Type B pancreatic cell (in vitro differentiated cells): Measurements from ENCODE around the gene ATP9A.

- PRO-cap = no peak
These were observed 14.0 kb downstream of the NFATC2 start for GRCh38 chr20:51528508-51529025.

GRCh38 chr20:51540920-51541927, 1.3 kb downstream of the NFATC2 start:
- PRO-cap = bidirectional peak, plus-strand start at chr20:51541551, minus-strand start at chr20:51541259

- PRO-cap = no peak
These were observed 19.5 kb upstream of the NFATC2 start for GRCh38 chr20:51562112-51562381.

GRCh38 chr20:51563762-51564537, 21.4 kb upstream of the NFATC2 start:
- PRO-cap = no peak

- PRO-cap = no peak
These were observed 41.0 kb upstream of the NFATC2 start for GRCh38 chr20:51583500-51584000.

- PRO-cap = bidirectional peak, plus-strand start at chr20:51768461, minus-strand start at chr20:51768411; unidirectional peak, minus-strand start at chr20:51768636; unidirectional peak, minus-strand start at chr20:51768707
These were observed at the start of gene ATP9A for GRCh38 chr20:51767802-51768765. ATP9A (minus strand) TSS chr20:51768390.

- PRO-cap = no peak
These were observed 142.4 kb downstream of the ZFP64 start for GRCh38 chr20:52049096-52049657.

DNA sequence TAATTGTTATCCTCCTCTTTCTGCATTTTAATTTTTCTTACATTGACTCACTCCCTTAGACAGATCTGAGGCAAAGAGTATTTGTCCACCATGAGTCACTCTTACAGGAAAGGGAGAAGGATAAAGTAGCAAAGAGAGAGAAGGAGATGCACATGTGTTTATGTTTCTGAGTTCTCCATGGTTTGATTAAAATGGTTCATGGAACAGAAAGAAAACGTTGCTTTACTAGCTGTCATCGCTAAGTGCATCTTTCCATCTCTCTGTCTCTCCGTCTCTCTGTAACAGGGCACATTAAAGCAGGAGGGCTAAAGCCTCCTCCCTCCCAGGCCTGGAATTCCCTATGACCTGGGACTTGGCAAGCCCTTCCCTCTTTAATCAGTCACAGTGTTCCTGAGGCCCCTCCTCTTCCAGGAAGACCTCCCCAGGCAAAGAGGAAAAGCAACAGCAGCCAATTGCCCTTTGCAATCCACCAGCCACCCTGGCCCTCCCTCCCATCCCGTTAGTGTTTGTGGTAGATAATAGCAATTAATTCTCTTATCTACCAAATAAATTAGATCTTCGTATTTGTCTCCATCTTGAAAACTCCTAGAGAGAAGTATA, 112.8 kb upstream of the TSHZ2 start:
- PRO-cap = no peak

DNA sequence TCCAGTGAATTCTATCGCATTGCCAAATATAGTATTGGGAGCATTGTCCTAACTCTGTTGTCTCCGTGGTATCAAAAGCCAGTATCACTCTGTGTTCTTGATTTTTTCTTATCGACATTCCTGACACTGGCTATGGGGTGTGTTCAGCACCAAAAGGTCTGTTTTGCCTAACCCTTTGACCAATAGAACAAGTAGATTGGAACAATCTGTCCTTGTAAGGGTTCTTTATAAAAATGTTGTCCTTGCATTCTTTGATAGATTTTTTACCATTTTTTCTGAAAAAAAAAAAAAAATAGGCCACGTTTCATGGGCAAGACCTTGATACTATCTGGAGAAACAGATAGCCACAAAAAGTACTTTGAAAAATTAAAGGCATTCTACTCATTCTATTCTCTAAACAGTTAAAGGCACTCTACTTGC, 161.5 kb downstream of the TSHZ2 start:
- PRO-cap = no peak

DNA sequence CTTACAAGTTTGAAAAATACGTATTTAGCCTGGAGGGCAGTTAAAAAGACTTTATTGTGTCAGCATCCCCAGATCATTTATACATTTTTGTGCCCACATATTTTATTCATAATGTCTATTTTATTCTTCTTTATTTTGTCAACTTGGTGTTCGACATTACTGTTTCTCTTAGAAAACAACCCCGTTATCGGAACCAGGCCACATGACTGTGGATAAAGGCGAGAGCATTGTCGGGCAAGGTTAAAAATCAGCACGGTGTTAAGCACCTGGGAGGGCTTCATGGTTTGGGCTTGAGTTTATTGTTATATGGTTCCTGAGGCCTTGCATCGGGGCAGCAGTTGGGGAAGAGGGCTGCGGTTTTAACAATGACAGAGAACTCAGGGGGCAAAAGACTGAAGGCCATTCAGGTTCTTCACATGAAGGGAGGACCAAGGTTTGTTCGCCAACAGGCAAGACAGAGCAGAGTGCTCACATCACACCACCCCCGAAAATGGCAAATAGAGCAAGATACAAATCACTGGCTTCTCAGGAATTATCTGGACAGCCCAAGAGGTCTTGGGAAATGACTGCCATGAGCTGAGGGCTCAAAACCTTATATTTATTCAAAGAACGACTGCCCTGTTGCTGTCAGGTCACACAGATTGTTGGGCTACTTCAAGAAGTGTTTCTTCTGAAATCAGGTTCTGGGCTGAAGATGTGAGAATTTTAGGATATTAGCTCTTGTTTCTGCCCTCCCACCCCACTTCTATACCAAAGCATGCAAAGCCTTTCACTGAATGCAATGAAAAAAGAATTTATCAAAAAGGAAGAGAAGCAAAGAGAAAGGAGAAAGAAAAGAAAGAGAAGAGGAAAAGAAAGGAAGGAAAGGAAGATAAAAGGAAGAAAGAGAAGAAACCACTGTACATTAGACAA, 284.8 kb downstream of the ZNF217 start:
- PRO-cap = no peak

DNA sequence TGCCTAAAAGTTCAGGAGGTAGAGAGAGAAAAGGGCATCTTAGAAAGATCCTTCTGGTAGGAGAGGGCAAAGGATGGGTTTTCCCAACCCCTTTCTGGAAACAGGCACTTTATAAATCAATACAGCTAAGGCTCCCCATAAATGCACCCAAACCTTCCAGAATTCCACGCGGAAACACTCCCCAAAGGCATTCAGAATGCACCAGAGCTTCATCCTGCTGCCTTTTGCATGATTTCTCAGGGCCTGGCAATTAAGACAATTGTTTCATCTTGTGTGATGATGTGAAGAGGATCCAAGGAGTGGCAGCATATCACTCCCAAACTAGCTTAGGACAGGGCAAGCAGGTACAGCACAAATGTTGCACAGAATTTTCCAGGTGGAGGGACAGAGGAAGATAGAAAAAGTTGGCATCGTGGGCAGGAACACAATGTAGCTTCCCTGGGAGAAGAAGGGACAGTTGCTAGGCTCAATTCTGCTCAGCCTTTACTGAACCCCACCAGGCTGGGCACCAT, 275.4 kb downstream of the ZNF217 start:
- PRO-cap = no peak

- PRO-cap = no peak
These were observed 2.8 kb downstream of the ZNF217 start for GRCh38 chr20:53590899-53591150.

GRCh38 chr20:53594420-53595040, 891 bp upstream of the ZNF217 start:
- PRO-cap = bidirectional peak, plus-strand start at chr20:53594710, minus-strand start at chr20:53594309

DNA sequence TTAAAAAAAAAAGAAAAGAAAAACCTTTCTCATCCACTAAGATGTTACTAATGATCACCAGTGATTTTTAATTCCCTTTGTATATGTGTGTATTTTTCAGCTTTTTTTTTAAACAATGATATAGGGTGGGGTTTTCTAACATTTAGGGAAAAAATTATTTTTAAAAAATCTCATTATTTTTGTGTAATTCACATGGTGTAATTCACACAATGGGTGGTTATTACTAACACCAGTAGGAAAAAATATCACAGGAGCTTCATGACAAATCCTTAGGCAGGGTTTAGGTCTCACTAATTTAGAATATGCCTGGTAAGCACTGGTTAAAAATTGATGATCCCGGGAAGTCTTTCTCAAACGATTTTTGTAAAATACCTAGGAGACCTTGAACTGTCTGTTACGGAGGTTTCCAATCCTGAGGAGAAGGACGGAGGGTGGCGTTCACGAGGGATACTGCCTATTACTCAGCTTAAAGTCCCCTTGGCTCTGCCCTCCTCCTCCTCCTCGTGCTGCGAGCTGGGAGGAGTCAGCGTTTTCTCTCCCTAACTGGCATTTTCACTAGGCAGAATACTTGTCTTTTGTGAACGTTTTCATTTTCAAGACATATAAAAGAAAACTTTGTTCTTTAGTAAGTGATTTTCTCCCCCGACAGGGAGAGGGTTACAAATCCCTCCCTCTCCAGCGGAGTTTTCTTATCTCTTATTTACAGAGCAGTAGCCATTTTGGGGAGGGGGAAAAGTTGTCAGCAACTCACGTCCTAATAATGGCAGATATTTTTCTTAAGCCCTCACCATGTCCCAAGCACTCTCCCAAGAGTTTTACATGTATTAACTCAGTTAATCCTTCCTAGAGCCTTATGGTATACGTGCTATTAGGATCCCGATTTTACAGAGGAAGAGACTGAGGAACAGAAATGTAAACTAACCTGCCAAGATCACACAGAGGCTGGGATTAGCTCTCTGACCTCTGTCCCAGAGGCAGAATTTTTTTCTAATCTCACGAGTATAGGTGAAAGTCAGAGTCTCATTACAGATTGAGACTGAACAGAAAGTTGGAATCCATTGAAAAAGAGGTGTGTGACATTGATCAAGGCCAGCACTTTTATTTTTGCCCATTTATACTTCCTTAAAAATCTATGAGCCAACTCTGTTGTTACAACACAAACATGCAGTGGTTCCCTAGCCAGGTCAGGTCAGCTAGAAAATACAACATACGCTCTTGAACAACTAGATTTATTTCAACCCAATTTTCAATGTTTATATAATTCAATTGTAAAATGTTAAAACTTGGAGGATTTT, 29.9 kb upstream of the ZNF217 start:
- PRO-cap = bidirectional peak, plus-strand start at position 717 of the sequence, minus-strand start at position 423 of the sequence

DNA sequence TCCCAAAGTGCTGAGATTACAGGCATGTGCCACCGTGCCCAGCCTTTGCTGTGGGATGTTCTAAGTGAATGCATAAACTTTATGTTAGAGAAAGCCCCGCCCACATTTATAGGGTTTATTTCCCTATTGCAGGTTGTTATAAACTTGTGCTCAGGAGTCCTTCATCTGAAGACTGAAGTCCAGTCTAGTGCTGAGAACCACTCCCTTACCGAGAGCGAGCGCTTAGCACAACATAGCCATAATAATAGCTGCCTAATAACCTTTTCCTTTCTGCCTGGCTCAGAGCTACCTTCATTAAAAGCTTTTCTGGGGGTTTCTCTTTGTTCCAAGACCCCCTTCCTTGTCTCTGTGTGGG, 75.4 kb upstream of the ZNF217 start:
- PRO-cap = no peak

DNA sequence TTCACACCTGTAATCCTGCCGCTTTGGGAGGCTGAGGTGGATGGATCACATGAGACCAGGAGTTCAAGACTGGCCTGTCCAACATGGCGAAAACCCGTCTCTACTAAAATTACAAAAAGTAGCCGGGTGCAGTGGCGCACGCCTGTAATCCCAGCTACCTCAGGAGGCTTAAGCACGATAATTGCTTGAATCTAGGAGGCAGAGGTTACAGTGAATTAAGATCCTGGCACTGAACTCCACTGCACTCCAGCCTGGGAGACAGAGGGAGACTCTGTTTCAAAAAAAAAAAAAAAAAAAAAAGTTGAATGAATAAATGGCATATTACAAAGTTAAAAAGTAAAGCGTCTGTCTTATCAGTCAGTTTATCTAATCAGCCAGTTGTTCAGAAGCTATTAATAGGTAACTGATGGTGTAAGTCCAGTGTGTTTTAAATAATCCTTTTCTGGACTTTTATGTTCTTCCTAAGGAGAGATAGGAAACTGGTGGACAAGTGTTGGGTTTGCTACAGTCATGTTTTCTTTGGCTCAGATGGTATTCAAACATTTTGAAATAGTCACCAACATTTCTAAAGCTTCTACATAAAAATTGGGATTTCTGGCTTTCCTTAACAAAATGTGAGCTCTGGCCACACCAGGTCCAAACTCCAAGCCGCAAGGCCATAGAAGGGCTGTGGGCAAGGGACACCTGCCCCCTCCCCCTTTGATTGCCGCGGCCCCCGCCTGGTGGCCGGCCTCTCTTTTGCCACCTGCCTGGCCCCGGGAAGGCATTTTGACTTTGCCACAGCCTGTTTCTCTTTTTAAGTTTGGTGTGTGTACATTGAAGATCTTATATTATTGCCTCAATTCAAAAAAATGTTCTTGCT, 83.7 kb upstream of the ZNF217 start:
- PRO-cap = no peak

- PRO-cap = unidirectional peak, plus-strand start at chr20:53740126
These were observed 146.5 kb upstream of the ZNF217 start for GRCh38 chr20:53739866-53740875.

- PRO-cap = no peak
These were observed 160.9 kb upstream of the ZNF217 start for GRCh38 chr20:53754390-53755007.

DNA sequence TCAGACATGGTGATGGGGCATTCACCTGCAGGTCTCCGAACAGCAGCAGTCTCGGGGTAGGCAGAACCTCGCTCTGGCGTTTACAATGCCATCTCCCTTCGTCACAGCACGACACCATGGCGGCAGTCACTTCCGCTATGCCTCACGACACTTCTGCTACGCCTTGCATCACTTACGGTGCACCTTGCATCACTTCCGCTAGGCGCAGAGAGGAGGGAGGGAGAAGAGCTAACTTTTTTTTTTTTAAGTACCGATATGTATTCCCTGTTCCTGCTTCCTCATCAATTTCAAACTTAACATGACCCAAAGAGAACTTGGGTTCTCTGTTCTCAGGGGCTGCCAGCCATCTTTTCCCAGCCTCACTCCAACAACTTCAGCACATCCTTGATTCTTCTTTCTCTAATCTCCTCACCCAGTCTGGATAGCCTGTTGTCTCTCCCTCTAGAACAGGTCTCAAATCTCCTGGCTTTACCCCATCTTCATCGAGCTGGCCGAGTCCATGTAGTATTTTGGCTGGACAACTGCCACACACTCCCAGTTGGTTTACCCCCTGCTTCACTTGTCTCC, 194.8 kb downstream of the BCAS1 start:
- PRO-cap = no peak

GRCh38 chr20:53916906-53918155, 153.1 kb downstream of the BCAS1 start:
- PRO-cap = no peak